ENCODE results near the gene PCSK5.

GRCh38 chr9:74821649-74822172, 66.0 kb downstream of the TRPM6 start:
- PRO-cap, 2 experiments, result no peak in any of the 2 experiments
- RAMPAGE, long total RNA, 4 experiments, result no peak in any of the 4 experiments

DNA sequence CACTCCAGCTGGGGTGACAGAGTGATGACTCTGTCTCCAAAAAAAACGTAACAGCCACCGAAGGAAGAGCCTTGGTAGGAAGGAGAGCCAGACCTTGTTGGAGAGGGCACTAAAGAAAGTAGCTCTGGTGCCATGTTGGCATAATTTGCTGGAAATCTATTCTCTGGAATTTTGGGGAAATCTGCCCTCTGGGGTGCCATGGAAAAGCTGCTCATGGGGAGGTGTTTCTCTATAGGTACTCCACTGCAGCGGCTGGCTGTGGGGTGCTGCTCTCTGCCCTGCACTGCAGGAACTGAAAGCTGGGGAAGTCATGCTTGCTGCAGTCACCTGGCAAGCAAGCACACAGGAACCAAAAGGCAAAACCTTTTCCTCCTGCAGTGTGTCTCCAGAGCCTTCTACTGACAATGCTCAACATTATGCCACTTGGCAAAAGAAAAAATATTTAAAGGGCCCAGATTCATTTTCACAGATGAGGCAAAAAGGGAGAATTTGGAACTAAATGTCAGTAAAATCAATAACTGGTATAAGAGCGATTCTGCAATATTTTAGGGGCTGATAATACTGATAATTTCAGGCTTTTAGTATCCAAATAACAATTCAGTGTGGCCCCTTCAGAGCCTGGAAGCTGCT, 25.8 kb upstream of the CARNMT1 start:
- PRO-cap, 2 experiments, result no peak in any of the 2 experiments
- RAMPAGE, long total RNA, 4 experiments, result no peak in any of the 4 experiments

GRCh38 chr9:75111191-75111688, 22.9 kb downstream of the OSTF1 start:
- PRO-cap, 2 experiments, result no peak in any of the 2 experiments
- RAMPAGE, long total RNA, 4 experiments, result no peak in any of the 4 experiments

- PRO-cap, 2 experiments, result peak in 2 of 2 experiments; most common plus-strand start chr9:75890680 (in 1); most common minus-strand start chr9:75890485 (in 1)
- RAMPAGE, long total RNA, 4 experiments, result start-site peak on the plus strand in 3 of 4 experiments, at chr9:75890634-75890696 at its widest, 23 to 68 reads per replicate
Observed at GRCh38 chr9:75890404-75890774, at the start of gene PCSK5. Gene PCSK5 (plus strand): TSS chr9:75890673.

DNA sequence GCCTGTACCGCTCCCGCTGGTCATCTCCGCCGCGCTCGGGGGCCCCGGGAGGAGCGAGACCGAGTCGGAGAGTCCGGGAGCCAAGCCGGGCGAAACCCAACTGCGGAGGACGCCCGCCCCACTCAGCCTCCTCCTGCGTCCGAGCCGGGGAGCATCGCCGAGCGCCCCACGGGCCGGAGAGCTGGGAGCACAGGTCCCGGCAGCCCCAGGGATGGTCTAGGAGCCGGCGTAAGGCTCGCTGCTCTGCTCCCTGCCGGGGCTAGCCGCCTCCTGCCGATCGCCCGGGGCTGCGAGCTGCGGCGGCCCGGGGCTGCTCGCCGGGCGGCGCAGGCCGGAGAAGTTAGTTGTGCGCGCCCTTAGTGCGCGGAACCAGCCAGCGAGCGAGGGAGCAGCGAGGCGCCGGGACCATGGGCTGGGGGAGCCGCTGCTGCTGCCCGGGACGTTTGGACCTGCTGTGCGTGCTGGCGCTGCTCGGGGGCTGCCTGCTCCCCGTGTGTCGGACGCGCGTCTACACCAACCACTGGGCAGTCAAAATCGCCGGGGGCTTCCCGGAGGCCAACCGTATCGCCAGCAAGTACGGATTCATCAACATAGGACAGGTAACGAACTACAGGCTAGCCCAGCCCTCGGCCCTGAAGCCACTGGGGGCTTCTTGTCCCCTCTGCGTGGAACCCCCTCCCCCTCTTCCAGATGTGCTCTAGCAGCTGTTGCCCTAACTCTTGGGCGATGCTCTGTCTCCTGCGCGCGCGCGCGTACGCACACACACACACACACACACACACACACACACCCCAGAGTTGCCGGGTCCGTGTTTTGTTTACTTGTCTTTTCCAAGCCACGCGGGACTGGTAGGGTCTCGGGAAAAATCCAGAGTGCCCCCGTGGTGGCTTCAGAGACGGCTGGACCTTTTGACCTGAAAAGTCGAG, 565 bp downstream of the PCSK5 start:
- PRO-cap, 2 experiments, result no peak in any of the 2 experiments
- RAMPAGE, long total RNA, 4 experiments, result start-site peak on the plus strand in 1 of 4 experiments, centred at position 450 of the sequence, 17 reads per replicate

- PRO-cap, 2 experiments, result no peak in any of the 2 experiments
- RAMPAGE, long total RNA, 4 experiments, result no peak in any of the 4 experiments
Observed at GRCh38 chr9:76215967-76216381, 178.3 kb downstream of the RFK start.

DNA sequence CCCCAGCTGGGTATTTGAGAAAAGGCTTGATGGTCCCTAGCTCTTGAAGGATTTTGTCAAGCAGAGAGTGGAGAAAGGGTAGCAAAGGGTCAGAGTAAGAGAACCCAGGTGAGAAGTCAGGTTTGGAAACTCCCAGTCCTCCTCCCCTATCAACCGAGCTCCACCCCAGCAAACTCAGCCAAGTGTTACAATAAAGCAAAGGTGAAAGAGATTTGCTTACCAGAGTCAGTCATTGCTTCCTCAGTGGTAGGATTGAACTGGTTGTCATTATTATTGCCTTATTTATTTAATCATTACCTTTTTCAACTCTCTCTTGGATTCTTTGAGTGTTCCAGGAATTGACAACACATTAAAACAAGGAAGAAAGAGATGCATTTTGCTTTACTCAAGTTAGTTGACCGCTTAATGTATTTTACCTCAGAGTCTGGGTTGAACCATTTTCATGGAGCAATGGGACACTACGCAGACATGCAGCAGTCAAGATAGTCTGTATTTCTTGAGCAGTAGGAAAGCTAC, 80.4 kb downstream of the RFK start:
- PRO-cap, 2 experiments, result no peak in any of the 2 experiments
- RAMPAGE, long total RNA, 4 experiments, result no peak in any of the 4 experiments

DNA sequence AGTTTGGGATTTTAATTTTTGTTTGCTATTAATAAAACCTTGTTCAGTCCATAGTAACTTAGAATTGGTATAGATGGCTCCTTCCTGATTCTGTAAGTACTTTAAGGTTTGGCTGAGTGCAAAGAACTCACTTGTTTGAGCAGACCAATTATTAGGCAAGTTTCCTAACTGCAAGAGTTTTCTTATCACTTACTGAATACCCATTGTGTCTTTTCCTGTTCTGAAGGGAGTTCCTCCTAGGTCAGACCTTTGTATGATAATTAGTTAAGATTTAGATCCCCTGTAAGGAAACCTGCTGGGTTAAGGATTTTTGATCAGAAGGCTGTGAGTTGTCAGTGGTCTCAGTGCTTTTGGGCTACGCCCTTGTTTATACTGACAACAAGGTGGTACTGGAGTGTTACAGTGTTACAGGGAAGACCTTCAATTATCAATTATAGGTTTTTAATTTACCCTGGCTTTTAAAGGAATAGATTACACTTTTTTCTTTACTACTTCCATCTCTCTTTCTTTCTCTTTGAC, 31.7 kb downstream of the GCNT1 start:
- PRO-cap, 2 experiments, result peak in 1 of 2 experiments; most common plus-strand start position 313 of the sequence (in 1)
- RAMPAGE, long total RNA, 4 experiments, result no peak in any of the 4 experiments

- PRO-cap, 2 experiments, result no peak in any of the 2 experiments
- RAMPAGE, long total RNA, 4 experiments, result no peak in any of the 4 experiments
Observed at GRCh38 chr9:76516340-76516771, 57.4 kb downstream of the GCNT1 start.

- PRO-cap, 2 experiments, result no peak in any of the 2 experiments
- RAMPAGE, long total RNA, 4 experiments, result no peak in any of the 4 experiments
Observed at GRCh38 chr9:76571165-76571682, 112.2 kb downstream of the GCNT1 start.

DNA sequence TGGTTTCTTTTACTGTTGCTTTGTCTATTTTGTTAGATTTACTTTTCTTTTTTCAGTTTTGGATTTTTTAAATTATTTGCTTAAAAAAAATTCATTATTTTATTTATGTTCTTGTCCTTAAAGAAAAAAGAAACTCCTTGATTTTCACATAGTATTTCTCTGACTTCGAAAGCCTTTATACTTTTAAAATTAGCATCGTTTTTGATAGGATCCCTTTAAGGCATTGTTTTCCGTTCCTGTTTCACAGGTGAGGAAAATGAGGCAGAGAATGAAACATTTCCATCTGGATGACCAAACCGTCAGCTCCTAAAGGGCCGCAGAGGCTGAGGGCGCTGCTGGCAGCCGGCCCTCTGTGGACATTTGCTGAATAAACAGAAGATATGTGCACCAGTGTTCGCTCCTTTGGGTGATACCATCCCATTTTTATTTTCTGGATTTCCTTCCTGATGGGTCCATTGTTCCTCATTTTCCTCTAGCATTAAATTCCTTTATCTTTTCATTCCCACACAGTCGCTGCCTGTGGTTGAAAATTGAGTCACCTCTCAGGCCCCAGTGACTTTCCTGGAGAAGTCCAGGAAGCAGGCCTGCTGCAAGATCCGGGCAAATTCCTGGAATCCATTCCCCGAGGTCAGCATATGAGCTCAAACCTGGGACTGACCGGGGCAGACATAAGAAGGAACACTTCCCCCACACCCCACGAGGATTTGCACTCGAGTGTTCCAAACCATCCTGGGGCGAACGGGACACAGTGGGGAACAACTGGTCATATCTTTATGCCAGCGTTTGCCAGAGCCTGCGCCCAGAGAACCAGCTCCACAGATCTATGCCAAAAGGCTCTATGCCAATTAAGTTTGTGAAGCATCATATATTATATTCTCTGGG, 218.5 kb downstream of the GCNT1 start:
- PRO-cap, 2 experiments, result no peak in any of the 2 experiments
- RAMPAGE, long total RNA, 4 experiments, result no peak in any of the 4 experiments

GRCh38 chr9:76701305-76702016, 204.5 kb downstream of the PRUNE2 start:
- PRO-cap, 2 experiments, result no peak in any of the 2 experiments
- RAMPAGE, long total RNA, 4 experiments, result no peak in any of the 4 experiments

DNA sequence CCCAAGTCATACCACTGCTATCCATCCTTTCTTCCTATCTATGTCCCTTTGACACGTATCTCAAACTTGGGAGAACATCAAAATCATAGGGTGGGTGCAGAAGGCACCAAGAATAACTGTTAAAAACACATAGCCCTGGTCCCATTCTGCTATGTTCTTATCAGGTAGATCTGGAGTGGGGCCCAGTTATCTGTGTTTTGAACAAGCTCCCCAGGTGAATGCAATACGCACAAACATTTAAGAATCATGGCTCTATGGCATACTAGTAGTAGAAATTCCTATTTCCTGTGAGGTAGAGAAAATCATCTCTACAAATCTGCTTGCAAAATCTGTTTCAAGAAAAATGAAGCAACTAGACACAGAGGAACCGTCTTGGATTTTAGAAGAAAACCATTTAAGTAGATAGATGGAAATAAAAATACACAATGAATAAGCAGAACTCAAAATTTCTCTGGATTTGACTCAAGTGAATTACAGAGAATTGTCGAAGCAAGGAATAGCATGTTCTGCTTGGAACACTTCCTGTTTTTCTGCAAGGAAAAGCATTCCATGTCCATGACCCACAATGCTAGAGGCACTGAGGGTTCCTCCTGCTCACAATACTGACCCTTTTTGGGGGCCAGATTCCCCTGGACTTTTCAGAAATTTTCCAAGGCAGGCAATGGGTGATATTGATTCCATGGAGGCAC, 30.0 kb downstream of the PRUNE2 start:
- PRO-cap, 2 experiments, result no peak in any of the 2 experiments
- RAMPAGE, long total RNA, 4 experiments, result no peak in any of the 4 experiments

DNA sequence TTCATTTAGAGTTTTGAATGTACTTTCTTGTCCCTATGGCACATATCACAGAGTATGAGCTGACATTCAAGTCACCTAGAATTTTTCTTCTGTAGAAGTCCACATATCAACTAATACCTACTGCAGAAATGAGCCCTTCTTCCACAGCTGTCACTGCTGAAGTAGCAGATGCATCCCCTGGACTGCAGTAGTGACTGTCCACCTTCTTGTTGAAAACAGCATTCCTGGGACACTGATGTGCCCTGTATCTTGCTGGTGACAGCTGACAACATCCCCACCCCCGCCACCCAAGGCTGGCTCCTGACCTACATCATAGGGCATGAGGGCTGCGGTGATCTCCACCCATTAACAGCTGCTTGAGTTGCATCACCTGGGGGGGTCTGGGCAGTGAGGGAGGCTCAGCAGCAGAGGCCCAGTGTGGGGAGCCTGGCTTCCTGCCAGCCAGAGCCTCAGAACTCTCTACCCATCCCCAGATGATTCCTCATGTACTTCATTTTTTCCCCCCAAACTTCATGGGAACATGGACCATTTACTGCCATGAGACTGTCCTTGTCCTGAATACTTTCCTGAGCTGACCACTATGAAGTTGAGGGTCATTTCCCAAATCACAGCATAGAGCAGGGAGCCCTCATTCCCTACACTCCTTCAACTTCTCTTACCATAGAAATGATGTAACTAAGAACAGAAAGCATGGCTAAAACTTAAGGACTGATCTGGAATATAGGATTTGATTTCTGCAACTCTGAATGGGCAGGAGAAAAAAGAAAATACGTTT, 4.1 kb downstream of the PRUNE2 start:
- PRO-cap, 2 experiments, result no peak in any of the 2 experiments
- RAMPAGE, long total RNA, 4 experiments, result no peak in any of the 4 experiments

- PRO-cap, 2 experiments, result no peak in any of the 2 experiments
- RAMPAGE, long total RNA, 4 experiments, result no peak in any of the 4 experiments
Observed at GRCh38 chr9:77016754-77017107, 2.7 kb upstream of the FOXB2 start.

DNA sequence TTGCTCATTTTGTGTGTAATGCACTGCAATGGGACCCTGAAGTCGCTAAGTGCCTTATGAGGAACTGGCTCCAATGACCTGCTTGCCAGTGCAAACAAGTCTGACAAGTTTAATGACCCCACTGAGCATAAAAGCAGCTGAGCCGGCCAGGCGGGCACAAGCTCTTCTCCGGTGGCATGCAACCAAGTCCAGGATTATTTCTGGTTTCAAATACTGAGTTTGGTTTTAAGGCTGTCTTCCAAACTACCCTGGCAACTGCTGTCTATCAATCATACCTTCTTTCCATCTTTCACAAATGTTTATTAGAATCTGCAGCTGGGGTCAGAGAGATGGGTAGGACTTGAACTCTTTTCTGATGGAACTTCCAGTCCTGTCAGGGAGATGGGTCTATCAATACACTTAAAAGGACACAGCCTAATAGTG, 15.8 kb upstream of the GNA14 start:
- PRO-cap, 2 experiments, result peak in 1 of 2 experiments; most common plus-strand start position 124 of the sequence (in 1)
- RAMPAGE, long total RNA, 4 experiments, result no peak in any of the 4 experiments

DNA sequence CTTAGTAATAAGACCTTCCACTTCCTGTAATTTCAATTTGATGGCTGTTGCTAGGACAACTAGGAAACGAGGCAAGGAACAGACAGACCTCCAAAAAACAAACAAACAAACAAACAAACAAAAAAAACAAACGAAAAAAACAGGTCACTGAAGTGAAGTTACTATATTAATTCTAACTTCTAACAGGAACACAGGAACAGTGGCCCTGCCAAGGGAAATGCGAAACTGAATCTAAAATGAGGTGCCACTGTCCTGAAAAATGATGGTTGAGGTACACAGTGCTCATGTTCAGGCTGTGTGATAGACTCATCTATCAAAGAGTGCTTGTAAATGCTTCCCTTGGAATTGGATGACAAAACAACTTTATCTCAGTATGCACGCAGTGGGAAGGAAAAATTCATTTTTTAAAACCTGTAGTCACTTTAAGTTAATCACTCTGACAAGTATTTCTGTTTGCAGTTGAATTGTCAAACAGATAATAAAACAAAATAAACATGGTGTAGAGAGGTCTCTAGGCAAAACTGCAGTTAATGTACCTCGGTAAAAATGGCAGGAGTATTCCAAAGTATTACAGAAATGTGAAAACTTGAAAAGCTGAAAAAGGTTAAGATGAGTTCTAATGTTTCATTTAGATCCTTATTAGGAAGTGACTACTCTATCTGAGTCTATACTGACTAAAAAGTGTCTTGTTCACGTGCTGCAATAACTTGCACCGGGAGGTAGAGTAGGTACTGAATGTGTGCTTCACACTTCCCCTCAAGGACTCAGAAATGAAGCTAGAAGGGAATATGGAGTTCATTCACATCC, 103.8 kb upstream of the GNA14 start:
- PRO-cap, 2 experiments, result no peak in any of the 2 experiments
- RAMPAGE, long total RNA, 4 experiments, result start-site peak on the minus strand in 1 of 4 experiments, centred at position 211 of the sequence, 18 reads per replicate

- PRO-cap, 2 experiments, result peak in 1 of 2 experiments; most common plus-strand start chr9:77807615 (in 1)
- RAMPAGE, long total RNA, 4 experiments, result no peak in any of the 4 experiments
Observed at GRCh38 chr9:77807006-77807843, 159.1 kb upstream of the GNA14 start.

GRCh38 chr9:77969864-77970580, 61.6 kb downstream of the GNAQ start:
- PRO-cap, 2 experiments, result no peak in any of the 2 experiments
- RAMPAGE, long total RNA, 4 experiments, result start-site peak on the minus strand in 1 of 4 experiments, at chr9:77970317-77970564 at its widest, 14 reads per replicate

GRCh38 chr9:79686360-79686812, 114.6 kb downstream of the TLE4 start:
- PRO-cap, 2 experiments, result no peak in any of the 2 experiments
- RAMPAGE, long total RNA, 4 experiments, result no peak in any of the 4 experiments